Neutrophil (primary cell): Measurements from ENCODE around the genes ZBED4 and PANX2.

DNA sequence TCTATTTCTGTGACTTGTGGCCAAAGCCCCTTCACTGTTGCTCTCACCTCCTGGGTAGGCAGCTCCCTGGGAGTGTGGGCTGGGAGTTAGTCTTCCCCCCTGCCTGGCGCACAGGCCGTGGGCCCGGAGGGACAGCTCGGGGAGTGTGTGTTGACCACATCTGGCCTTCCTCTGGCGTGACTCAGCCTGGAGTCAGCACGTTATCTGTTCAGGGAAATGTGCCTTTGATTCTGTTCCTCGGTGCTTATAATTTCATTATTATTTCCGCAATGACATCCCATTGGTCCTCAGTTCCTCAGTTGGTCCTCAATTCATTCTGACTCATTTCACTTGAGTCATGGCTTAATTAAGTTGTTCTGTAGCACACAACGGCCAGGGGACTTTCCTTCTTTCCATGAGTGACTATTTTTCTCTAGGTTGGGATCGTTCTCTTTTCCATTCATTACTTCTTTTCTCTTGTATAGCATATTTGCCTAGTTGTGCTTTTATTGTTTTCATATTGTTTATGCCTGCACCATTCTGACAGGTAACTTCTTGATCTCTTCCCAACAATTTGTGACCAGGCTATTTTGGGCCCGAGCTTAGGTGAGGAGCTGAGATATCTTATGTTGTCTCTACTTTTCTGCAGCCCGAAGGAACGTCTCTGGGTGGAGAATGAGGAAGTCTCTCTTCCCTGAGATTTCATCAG is 566.6 kb downstream of the TBC1D22A start:
- PRO-cap, result no peak

- PRO-cap, result no peak
Measured at GRCh38 chr22:47487711-47488367, 725.4 kb downstream of the TBC1D22A start.

GRCh38 chr22:48090530-48090853 is 398.9 kb upstream of the TAFA5 start:
- PRO-cap, result no peak

GRCh38 chr22:48161197-48161599 is 328.2 kb upstream of the TAFA5 start:
- PRO-cap, result no peak

GRCh38 chr22:48254327-48254676 is 235.1 kb upstream of the TAFA5 start:
- PRO-cap, result no peak

DNA sequence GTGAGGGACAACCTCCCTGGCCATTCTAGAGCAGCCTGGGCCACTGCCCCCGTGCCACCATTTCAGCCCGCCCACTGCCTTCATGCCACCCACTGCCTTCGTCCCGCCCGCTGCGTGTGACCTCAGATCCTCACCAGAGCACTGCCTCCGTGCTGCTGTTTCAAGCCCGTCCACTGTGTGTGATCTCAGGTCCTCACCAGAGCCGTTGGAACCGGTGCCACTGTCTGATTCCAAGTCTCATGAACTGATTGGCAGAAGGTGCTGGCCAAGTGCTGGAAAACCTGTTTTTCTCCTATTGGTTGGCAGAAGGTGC is 231.8 kb downstream of the TAFA5 start:
- PRO-cap, result no peak

- PRO-cap, result no peak
Measured at GRCh38 chr22:49826592-49827251, 951 bp downstream of the BRD1 start.

DNA sequence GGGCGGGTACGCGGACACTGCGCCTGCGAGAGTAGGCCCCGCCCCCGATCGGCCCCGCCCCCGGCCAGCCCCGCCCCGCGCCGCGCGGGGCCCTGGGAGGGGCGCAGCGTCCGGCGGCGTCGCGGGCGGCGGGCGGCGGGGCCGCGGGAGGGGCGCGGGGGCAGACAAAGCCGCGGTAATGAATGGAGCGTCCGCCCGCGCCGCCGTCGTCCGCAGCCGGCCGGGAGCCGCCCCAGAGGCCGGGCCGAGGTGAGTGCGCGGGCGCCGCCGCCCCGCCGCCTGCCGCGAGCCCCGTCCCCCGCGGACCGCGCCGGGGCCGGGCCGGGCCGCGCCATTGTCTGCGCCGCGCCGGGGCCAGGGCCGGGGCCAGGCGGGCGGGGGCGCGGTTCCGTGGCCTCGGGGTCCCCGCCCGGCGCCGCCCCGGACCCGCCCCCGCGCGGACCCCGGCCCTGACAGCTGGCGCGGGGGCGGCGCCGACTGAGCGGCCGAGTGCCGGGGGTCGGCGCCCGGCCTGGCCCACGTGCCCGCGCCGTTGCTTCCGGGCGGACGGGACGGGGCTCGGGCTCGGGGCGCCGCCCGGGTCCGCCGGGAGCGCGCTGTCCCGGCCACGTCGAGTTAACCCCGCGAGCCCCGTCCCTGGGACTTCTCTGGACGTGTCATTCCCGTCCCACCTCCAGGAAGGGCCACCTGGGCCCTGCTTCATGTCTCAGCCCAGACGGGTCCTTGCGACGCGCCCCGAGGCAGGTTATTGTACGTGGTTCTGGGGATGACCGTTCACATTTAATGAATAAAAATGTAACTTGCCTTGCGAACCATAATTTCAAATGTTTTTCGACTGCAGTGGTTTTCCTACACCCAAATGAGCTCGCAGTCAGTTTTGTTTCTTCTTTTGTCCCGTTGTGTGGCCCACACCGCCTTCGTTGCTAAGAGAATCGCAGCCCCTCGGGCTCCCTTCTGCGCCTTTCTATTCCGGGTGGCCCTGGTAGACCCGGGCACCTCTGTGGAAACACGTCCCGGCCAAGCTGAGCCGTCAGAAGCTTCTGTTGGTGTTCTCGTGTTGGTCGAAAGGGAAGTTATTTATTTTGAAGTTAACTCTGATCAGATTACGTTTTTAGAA is at the start of gene ZBED4:
Gene ZBED4, plus strand, starts transcription at position 104 of the 1,117 bp plus-strand sequence.
- PRO-cap, result bidirectional peak, plus-strand start at position 167 of the sequence, minus-strand start outside the sequence

DNA sequence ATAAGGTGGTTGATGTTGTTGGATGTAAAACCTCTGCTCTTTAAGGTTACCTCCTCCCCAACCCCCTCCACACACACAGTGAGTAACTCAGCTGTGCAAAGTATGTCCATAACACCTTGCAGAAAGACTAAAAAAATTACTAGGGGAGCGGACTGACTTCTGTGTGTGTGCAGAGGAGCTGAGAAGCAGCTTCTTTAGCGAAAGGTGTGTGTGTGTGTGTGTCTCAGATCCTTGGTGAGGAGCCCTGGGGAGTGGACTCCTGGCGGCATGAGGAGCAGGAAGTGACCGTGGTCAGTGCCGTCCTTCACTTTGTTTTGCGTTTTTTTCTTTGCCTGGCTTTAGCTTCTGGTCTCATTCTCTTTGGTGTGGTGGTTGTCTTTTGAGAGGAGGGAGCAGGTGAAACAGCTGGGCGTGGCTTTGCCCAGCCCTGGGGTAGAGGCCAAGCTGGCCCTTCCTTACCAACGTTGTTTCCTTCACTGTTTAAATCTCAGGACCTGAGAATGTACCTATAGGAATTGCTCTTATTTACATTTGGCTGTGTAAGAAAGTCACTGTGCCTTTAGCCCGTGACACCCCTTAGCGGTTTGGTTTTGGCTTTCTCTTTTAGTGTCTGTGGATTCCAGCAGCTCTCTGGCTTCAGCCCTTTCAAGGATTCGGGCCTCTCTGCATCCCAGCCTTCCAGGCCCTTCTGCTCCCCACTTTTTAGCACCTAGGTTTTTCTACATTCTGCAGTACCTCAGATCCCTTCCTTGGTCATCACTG is 1.9 kb downstream of the ZBED4 start:
- PRO-cap, result no peak

- PRO-cap, result no peak
Measured at GRCh38 chr22:49948907-49949975, 11.3 kb upstream of the PIM3 start.

- PRO-cap, result no peak
Measured at GRCh38 chr22:49957058-49957257, 3.6 kb upstream of the PIM3 start.

DNA sequence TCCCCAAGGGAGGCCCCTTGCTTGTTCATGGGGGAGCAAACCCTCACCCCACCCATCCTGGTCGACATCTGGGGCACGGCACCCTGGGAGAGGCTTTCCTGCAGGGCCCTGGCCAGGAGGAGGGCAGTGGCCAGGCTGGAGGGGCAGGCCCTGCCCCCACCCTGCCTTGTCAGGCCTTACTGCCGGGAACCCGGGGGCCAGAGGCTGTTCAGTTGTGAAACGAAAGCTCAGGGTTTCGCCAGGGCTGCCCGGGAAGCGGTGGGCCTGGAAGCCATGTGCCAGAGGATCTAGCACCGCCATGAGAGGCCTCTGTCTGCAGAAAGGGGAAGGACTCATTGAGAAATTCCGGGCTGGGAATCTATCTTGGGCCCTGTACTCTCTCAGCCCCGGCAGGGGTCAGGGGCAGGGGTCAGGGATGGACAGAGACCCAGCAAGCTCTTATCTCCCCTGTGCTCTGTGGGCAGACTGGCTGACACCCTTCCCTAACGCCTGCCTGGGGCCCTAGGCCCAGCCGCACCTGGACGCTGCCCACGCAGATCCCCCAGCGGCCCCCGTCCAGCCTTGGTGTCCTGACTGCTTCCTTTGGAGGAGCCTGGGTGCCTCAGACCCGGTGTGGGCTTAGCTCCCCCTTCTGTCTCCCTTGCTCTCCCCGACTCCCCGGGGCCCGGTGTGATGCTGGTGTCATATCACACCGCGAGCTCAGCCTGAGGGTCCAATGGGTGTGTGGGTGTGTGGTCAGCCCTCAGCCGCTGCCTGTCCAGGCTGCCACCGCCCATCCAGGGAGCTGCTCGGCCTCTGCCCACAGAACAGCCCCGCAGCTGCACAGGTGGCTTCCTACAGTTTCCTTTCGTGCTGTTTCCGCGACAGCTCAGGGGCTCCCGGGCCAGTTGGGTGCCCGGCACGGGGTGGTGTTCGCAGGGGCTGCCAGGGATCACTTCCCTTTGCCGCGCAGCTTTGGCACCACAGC is 6.4 kb downstream of the PIM3 start:
- PRO-cap, result no peak

DNA sequence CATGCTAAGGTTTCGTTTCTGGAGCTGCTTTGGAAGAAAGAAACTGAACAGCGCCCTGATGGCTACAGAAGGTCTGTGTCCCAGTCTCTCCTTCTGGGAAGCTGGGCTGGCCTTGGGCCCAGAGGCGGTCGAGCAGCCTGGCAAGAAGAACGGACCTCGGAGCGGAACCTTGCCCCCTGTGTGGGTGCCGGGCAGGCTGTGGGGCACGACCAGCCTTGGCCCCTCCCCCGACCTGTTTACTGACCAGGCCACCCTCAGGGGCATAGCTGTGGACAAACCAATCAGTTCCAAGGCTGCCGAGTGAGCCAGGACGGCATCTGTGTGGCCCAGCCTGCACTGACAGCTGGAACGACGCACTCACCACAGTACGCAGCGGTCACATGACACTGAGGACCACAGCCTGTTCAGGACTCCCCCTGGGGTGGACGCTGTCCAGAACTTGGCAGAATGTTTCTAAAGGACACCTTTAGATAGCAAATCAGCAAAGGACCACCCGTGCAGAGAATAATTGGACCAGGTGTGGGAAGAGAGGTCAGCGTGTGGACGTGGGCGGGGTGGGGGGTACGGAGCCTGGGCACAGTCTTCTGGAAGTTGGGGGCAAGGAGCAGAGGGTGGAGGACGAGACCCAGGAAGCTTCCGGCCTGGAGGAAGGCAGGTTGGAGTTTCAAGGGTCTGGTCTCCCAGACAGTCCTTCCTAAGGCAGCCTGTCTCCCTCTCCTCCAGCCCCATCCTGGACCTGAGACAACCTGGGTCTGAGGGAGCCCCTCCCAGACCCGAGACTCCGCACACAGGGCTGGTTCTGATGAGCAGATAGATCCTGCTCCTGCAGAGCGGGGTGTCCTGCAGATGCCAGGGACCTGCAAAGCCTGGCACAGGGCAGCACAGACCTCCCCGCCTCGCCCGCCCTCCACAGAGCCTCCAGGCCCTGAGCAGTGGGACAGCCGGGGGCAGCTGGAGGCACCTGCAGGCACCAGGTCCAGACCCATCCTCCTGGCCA is 7.4 kb downstream of the PIM3 start:
- PRO-cap, result unidirectional peak, plus-strand start at position 603 of the sequence

- PRO-cap, result no peak
Measured at GRCh38 chr22:49968695-49969626, 8.4 kb downstream of the PIM3 start.

DNA sequence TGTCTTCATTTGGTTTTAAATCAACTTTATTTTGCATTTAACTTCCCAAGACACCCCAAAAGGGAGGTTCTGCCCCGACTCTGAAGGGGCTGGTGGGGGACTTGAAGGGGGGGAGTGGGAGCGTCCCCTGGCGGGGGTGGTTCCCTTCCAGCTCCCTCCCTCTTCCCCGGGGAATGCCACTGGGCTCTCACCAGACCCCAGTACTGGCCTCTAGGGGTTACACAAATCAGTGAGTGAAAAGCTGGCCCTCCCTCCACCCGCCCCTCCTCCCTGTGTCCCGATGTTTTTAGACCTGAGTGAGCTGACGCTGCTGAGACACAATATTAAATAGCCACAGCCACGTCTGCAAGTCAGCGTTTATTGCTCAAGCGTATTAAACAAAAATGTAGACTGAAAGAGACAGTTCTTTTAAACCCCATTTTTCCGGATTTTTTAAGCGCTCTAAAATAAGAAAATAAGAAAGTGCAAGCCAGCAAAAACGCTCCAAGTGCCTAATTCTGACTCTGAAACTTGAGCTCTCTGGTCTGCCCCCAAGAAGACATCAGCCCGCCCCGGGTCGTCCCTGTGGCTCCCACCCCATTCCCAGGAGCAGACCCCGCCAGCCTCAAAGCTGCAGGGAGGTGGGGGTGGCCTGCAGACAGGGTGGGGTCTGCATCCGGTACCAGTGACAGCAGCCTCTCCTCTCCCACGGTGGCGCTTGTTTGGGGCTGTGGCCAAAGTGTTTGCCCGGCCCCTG is 26.0 kb downstream of the MLC1 start:
- PRO-cap, result no peak

GRCh38 chr22:50111942-50112784 is 22.4 kb downstream of the MOV10L1 start:
- PRO-cap, result no peak

GRCh38 chr22:50115590-50115998 is 25.8 kb downstream of the MOV10L1 start:
- PRO-cap, result no peak

- PRO-cap, result no peak
Measured at GRCh38 chr22:50129384-50129834, 39.6 kb downstream of the MOV10L1 start.

DNA sequence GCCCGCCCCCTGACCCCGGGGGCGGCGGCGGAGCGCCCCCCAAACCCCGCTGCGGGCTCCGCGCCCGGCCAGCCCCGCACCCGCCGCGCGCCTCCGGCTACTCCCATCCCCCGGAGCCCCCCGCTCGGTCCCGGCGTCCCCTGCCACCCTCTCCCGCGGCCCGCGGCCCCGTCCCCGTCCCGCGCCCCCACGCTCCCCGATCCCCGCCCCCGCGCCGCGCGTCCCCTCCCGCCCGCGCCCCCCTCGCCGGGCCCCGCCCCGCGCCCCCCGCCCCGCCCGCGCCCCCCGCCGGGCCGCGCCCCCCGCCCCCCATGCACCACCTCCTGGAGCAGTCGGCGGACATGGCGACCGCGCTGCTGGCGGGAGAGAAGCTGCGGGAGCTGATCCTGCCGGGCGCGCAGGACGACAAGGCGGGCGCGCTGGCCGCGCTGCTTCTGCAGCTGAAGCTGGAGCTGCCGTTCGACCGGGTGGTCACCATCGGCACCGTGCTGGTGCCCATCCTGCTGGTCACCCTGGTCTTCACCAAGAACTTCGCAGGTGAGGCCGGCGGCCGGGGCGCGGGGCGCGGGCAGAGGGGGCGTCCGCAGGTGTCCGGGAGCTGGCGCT is at the start of gene PANX2:
Gene PANX2, plus strand, starts transcription at position 312 of the 606 bp plus-strand sequence.
- PRO-cap, result no peak

DNA sequence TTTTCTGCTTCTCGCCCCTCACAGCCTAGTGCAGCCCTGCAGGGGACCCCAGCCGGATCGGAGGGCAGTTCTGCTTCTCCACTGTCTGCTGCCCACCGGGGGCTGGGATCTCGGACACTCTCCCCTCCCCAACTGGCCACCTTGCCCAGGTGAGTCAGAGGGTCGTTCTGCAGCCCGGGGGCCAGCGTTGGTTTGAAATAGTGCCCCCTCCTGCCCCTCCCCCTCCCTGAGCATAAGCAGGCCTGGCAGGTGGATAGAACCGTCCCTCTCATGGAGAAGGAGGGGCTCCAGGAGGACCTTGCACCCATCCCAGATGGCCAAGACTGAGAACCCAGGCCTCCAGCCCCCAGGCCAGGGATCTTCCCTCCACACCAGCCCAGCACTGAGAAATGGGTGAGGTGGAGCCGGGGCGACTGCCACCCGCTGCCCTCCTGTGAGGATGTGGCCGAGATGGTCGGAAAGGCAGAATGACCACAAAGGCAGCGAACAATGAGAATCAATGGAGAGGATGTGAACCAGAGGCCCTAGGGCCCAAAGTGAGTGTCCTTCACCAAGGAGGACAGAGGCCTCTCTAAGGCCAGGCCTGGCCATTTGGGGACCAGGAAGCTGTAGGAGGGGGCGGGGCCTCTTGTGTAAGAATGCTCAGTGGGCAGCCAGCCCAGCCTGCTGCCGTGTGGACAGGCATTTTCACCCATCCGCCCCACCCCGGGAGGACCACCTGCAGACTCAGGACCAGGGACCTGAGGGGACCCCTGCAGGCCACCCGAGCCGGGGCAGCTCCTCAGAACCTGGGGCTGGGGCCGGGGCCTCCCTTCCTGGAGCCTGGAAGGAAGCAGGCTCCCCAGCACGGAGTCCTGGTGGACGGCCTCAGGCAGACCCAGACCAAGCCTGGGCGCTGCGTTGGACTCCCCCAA is 1.9 kb upstream of the TRABD start:
- PRO-cap, result no peak